Fibroblast of the aortic adventitia (primary cell): ENCODE results near the genes IST1, TXNL4B and PSMD7.

DNA sequence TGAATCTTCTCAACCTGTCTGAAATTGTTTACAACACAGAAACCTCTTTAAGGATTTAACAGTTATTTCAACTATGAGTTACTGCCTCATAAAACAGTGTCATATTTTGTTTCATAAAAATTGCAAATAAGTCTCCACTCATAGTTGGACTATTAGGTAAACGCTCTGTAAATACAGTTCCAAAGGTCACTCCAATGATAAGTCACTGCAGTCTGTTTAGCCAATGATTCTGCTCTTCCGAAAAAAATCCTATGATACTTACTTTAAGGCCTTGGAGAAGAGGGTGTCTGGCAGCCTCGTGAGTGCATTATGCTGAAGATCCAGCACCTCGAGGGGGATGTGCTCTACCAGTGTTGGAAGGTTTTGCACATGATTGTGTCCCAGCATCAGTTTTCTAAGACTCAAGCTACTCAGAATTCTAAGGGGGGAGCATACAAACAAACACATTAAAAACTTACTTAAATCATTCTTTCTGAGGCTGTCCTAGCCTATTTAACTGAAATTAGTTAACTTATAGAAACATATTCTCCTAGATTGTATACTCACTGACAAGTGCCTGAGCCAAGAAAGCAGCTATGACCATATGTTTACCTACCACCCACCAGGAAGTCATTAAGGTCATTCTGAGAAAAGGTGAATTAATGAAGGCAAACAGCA lies 41.1 kb downstream of the MARVELD3 start:
- CAGE, long polyA plus RNA = no peak

- CAGE, long polyA plus RNA = no peak
These were observed 6.3 kb downstream of the ATXN1L start for GRCh38 chr16:71851965-71852648.

- CAGE, long polyA plus RNA = no peak
These were observed at the start of gene IST1 for GRCh38 chr16:71894864-71895648. Gene IST1, plus strand, starts transcription at chr16:71895531.

GRCh38 chr16:71895649-71896348 lies 468 bp downstream of the IST1 start:
- CAGE, long polyA plus RNA = no peak

DNA sequence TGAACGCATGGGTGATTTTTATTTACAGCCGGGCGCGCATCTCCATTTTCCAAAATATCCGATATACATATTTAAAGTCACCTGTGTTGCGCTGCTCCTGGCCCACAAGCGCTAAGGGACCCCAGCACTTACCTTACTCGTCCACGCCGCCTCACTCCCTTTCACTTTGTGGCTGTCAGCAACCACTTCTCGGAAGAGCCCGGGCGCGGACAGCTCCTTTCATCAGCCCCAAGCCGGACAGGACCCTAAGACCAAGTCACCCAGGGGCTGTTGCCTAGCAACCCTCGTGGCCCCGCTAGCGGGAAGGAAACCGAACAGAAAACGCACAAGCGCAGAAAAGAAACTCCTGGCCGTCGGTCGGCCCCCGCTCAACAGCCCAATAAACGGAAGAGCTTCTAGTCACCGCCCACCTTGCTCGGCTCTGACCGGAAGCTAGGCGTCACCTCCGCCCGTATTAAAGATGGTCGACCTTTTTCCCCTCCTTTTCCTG lies at the start of gene TXNL4B:
TSS of gene TXNL4B (minus strand) at position 386 of the 490 bp plus-strand sequence.
- CAGE, long polyA plus RNA = no peak

DNA sequence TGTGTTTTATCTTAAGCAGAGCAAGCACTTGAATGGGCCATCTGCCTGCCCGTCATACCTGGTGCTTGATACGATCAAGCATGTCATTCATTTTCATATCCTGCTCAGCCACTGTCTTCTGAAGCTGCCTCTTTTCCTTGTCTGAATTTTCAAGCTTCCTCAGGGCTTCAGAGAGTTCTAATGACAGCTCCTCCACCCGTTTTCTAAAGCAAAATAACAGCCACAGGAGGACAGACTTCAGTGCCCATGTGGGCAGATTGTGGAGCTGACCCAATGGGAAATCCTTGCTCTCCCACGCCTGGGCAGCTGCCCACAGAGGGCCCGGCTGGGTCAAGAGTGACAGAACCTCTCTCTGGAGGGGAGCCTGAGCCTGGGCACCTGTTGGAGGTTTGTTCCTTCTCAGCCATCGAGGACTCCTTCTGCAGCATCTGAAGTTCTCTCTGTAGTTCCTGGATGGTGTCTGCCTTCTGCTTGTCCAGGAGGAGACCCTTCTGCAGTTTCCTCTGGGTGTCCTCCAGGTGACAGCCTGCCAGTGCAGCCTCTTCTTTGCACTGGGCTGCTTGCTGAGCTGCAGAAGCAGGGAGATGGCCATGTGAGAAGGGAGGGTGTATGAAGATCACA lies 36.6 kb downstream of the DHX38 start:
- CAGE, long polyA plus RNA = no peak

DNA sequence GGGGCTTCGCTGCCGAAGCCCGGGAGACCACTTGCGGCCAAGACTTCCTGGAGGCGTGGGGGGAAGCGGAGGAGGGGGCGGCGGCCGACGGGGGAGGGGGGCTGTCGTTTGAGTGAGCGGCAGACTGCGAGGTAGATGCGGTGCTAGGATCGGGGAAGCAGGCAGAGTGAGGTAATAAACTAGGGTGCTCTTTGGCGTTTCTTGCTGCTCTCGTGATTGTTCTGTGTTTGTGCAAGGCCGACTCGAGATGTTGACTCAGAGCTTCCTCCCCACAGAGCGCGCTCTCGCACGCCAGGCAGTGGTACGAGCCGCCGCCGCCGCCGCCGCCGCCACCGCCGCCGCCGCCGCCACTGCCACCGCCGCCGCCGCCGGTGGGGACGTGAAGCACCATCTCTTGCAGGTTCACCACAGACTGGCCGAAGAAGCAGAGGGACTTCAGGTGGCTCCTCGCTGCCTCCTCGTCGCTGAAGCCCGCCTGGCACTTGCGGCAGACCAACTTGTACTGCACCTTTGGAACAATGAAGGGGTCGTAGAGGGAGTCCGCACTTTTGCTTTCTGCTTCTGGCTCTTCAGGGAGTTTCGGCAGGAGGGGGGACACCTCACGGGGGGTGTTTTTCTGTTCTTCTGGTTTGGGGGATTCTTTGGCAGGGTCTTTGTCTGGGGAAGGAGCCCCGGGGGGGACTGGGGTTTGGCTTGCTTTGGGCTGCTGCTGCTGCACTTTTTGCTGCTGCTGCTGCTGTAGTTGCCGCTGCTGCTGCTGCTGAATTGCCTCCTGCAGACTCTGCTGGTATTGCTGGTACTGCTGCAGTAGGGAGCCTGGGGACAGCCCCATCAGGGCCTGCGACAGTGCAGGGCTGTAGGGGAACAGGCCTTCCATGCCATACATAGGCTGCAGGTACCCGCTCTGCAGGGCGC lies 260.3 kb downstream of the ZFHX3 start:
- CAGE, long polyA plus RNA = no peak

DNA sequence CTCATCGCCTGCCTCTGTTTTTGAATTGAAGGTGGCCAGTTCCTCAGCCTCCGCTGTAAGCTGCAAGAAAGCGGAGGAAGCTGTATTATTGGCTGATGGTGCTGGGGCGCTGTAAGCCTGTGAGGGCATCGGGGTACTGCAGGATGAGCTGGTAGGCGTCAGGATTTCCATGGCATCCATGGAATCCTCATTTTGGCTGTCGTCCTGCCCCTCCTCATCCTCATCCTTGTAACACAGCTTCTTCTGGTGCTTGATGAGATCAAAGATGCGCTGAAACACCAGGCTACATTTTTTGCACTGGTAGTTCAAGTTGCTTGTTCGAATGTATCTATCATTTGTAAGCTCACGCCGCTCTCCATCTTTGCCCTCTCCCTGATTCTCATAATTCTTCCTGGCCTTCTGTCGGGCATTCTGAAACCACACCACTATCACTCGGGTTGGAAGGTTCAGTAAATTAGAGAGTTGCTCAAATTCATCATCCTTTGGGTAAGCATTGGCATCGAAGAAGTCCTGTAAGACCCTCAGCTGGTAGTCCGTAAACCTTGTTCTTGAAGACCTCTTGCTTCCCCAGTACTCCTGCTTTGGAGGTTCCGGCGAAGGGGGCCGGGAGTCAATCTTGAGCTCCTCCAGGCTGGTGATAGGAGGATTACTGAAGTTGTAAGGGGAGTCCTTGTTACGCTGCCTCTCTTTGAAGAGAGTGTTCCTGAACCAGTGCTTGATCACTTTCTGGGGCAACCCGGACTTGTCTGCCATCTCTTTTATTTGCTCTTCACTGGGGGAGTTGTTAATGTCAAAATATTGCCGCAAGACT lies 252.3 kb downstream of the ZFHX3 start:
- CAGE, long polyA plus RNA = no peak

GRCh38 chr16:72931624-72932218 lies 116.2 kb downstream of the ZFHX3 start:
- CAGE, long polyA plus RNA = no peak

- CAGE, long polyA plus RNA = no peak
These were observed 74.8 kb downstream of the ZFHX3 start for GRCh38 chr16:72972751-72973836.

- CAGE, long polyA plus RNA = no peak
These were observed 2.9 kb upstream of the ZFHX3 start for GRCh38 chr16:73050648-73051337.

GRCh38 chr16:73052618-73053114 lies 4.7 kb upstream of the ZFHX3 start:
- CAGE, long polyA plus RNA = no peak

DNA sequence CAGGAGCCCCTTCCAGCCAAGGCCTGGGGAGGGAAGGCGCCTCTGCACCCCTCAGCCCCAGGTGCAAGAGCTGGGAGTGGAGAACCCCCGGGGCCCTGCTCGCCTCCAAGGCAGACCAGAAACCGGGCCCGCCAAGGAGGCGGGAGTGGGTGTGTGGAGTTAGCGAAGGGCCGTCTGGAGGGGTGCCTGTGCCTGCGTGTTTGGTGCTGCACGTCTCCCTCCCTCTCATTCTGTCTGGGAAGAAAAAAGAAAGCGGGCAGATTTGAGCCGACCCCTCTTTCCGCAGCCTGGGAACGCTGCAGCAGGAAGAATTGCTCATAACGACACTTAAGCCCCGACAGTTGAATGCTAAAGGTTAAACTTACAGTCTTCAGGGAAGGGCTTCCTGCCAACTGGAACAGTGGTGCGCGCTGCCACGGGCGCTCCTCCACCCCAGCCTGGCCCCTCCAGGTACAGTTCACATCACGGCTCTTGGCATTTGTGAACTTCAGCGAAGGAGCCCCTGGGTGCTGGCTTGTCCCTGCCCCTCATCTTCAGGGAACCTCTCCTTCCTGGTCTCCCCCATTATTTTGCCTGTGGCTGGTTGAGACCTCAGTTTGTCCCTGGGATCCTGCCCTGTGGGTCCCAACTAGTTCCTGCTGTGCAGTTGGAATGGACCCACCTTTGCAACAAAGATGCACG lies 19.2 kb upstream of the ZFHX3 start:
- CAGE, long polyA plus RNA = no peak

- CAGE, long polyA plus RNA = no peak
These were observed at the start of gene PSMD7 for GRCh38 chr16:74296024-74296931. Gene PSMD7, plus strand, starts transcription at chr16:74296814.

DNA sequence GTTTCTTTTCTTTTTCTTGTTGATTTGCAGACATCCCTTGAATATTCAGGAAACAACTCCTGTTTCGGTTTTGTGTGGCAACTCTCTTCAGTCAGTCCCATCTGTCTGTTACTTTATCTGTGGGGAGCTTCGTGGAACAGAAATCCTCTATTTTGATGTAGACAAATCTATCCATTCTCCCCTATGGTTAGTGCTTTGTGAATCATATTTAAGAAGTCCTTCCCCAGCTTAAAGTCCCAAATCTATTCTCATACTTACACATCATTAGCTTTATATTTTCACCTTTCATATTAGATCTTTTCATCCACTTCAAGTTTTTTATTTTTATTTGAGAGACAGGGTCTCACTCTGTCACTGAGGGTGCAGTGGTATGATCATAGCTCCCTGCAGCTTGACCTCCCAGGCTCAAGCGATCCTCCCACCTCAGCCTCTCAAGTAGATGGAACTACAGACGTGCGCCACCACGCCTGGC lies 20.9 kb downstream of the PSMD7 start:
- CAGE, long polyA plus RNA = no peak

GRCh38 chr16:74318637-74319506 lies 22.3 kb downstream of the PSMD7 start:
- CAGE, long polyA plus RNA = no peak

GRCh38 chr16:74367326-74368588 lies 8.3 kb upstream of the NPIPB15 start:
- CAGE, long polyA plus RNA = no peak

GRCh38 chr16:74368650-74369019 lies 7.5 kb upstream of the NPIPB15 start:
- CAGE, long polyA plus RNA = no peak

DNA sequence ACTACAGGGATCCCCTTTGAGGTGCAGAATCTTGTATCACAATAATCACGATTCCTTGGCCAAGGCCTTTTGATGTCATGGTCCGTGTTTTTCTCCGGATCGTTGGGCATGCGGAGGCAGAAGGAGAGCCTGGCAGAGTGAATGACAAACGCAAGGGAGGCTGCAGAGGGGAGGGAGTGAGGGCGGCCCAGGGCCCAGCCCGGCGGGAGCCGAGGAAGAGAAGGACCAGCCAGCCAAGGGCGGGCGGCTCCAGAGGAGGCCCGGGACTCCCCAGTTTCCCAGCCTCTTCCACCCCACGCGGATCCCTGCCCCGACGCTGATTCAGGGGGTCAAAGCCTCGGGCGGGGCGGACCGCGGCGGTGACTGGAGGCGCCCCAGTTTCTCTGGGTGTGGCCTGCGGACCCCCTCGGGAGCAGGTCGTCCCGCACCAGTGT lies 14.7 kb downstream of the CLEC18B start:
- CAGE, long polyA plus RNA = no peak

DNA sequence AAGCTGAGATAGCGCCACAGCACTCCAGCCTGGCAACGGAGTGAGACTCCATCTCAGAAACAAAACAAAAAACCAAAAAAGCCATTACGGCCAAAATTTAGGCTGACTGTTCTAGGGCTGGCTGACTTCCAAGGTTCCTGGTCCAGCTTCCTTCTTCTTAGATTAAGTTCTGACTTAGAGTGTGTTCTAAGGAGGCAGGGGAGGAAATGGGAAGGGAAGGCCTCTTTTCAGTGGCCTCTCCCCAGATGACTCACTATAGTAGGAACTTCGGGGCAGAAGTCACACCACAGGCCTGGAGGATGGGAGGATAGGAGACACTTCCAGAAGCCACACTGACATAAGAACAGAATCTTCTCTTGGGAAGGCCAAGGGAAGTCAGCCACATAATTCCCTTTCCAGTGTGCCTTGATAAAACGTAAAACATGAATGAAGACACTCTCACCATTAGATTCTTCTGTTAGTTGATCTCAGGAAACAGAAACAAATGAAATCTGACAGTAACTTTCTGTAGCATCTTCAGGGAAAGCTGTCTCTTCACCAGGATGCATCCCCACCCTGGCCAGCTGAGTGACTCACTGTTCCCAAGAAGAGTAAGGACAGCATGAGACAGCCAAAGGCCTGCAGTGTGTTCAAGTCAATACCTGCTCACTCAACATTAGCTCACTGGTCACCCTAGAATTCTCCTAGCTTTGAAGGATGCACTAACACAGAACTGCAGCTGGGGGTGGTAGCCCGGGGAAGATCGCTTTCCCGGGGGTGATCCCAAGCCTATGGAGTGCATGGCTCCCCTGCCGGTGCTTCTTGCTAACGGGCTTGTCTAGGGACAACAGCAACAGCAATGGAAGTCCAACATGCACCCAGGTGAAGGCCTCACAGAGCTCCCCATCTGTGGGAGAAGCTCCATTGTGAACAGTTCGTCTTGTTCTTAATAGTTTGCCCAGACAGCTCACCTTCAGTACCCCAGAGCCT lies 28.1 kb upstream of the CLEC18B start:
- CAGE, long polyA plus RNA = no peak